Choroid plexus epithelial cell (primary cell): ENCODE measurements around a stretch of chr19.

DNA sequence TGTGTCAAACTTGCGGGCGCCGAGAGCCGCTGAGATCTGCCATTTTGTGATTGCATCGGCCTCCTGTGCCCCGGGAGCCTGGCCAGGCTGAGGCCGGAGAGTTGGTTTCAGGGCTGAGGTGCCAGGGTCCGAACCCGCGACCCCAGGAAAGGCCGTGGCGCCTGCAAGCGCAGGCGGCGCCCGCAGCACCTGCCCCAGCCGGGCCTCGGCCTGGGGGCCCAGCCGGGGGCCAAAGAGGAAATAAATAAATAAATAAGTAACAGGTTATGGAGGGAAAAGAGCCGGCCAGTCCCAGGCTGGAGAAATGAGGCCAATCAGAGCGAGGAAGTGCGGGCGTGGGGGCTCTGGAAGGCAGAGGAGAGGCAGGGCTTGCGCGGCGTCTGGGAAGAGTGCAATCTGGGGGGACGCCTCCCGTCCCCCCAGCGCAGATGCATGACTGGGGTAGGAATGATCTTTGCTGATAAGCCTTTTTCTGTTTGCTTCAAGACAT is 145.7 kb upstream of the ZNF536 start:
- RRBS = under 1% methylated on average over 6 of the region's 29 CpGs

GRCh38 chr19:30662657-30662913 is 290.4 kb downstream of the ZNF536 start:
- RRBS = no CpG with 5 or more reads among the region's 5 CpGs

GRCh38 chr19:30696395-30696929 is 324.3 kb downstream of the ZNF536 start:
- RRBS = 17% methylated on average over 3 of the region's 9 CpGs

- RRBS = no CpG with 5 or more reads among the region's 9 CpGs
These were observed 424.6 kb downstream of the TSHZ3 start for GRCh38 chr19:30924706-30925066.

DNA sequence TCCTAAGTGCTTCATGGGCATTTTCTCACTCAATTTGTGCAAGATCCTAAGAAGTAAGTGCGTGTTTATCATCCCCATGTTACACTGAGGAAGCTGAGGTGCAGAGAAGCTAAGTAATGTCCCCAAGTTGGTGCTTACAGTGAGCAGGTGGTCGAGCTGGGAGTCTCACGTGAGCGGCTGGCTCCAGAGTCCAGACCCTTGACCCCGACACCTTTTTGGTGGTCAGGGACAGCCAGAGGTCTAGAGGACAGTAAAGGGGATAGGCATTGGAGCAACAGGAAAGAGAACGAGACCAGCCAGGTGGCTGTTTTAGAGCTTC is 185.4 kb downstream of the TSHZ3 start:
- RRBS = no CpG with 5 or more reads among the region's 6 CpGs

DNA sequence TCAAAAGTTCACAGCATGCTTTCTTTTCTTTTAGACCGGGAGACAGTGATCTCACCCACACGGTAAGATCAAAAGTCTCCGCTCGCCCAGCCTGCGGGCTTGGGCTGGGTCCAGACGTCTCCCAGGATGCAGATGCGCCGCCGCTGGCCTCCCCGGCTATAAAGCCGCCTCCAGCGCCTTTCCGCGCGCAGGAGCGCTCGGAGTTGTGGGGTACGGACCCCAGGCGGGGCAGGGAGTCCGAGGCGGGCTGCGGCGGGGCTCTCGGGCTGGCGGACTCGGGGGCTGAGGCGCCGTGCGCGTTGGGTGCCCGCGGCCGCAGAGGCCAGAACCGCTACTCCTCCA is 2.0 kb upstream of the TSHZ3 start:
- RRBS = no CpG with 5 or more reads among the region's 34 CpGs

GRCh38 chr19:31378272-31378687 is 29.0 kb upstream of the TSHZ3 start:
- RRBS = no CpG with 5 or more reads among the region's 4 CpGs

DNA sequence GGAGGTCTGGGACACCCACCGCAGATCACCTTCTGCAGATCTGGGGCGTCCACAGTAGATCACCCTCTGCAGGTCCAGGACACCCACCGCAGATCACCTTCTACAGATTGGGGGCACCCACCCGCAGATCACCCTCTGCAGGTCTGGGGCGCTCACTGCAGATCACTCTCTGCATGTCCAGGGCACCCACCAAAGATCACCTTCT is 153.4 kb upstream of the TSHZ3 start:
- RRBS = no CpG with 5 or more reads among the region's 5 CpGs

GRCh38 chr19:31968771-31969412 is 376.5 kb upstream of the ZNF507 start:
- RRBS = no CpG with 5 or more reads among the region's 8 CpGs

DNA sequence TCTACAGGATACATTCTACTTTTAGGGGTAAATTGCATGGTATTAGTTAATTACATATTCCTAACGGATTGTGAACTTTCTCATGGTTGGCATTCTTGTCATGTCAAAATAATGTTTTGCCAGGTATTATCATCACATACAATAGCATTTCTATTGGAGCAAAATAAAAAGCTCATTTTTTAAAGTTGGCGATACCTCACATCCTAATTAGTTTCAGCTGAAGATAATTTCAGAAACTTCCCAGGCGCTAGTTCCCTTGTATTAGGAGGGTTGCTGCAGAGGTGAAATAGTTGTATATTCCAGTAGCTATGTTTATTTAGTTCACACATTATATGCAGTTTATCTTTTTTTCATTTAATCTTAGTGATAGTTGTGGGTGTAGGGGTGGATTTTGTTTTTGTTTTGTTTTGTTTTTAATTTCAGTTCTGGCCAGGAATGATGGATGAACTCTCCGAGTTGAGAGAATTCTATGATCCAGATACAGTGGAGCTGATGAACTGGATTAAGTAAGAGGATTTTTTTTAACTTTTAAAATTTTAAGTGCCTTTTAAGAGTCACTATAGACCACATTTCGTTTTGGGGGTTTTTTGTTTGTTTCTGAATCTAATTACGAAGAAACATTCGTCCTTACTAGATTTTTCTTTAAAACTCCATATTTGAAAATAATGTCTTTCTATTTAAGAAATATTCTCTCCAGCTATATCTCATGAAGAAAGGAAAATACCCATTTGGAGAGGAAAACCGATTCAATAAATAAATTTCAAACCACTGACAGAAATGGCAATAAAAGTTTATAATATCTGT is 62.9 kb downstream of the DPY19L3 start:
- RRBS = no CpG with 5 or more reads among the region's 8 CpGs

- RRBS = no CpG with 5 or more reads among the region's 16 CpGs
These were observed 1.8 kb downstream of the NUDT19 start for GRCh38 chr19:32693226-32694050.

- RRBS = no CpG with 5 or more reads among the region's 14 CpGs
These were observed 67.9 kb downstream of the TDRD12 start for GRCh38 chr19:32787284-32787952.

DNA sequence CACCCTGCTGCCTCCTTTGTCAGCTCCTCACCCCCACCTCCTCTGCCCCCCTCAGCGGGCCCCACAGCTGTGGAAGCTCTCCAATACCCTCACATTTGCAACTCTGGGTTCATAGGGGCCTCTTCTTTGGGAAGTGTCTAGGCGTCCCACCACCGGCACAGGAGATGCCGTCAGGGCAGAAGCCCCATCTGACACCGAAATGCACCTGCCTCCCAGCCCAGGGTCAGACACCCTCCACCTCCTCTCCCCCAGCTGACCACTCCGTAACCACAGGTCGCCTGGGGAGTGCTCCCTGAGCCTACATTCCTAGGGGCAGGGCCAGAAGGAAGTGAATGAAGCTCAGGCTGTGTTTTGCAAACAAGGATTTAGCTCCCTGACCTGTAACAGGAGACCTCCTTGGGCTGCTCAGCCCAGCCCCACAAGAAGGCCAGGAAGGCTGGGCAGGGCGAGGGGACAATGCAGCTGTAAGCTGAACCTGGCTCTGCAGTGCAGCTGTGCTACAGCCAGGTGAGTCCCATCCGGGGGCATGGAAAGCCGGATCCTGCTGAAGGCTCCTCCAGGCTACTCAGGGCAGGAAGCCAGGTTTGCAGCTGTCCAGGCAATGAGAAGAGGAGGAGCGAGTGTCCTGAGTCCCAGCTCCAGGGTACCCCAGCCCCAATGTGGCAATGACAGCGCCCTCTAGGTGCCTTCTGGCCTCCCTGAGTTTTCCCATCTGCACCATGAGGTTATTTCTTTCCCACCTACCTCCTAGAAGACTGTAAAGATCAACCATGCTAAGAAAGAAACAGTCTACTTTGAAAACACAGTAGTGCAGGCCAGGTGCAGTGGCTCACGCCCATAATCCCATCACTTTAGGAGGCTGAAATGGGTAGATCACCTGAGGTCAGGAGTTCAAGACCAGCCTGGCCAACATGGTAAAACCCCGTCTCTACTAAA is 42.1 kb downstream of the RHPN2 start:
- RRBS = no CpG with 5 or more reads among the region's 14 CpGs

DNA sequence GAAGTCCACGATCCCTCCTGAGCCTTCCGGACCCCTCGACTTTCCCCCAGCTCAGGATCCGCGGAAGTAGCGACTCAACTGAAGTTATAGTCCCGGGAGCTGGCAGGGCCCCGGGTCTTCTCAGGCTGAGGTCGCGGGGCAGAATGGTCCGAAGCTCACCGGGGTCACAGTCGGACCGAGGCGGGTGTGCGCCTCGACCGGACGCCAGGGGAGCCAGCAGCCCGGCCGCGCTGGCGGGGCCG is 17.7 kb upstream of the LRP3 start:
- RRBS = 2% methylated on average over 17 of the region's 24 CpGs

DNA sequence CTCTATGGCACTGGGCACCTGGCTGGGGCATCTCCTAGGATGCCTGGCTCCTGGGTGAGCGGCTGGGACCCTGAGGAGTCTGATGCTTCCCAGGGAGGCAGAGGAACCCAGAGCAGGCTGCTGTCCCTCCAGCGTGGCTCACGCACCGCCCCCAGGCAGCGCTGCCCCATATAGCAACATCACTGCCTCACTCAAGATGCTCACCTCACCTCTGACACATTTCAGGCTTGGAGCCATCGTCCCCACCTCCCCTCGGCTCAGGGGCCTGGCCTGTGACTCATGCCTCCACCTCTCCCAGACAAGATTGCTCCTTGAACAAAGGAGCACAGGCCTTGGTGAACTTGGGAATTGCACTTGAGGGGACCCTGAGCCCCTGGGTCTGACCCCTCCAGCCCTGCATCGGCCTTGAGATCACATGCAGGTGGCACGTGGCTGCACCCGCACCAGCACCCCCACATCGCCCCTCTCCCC is 11.4 kb downstream of the CEBPA start:
- RRBS = no CpG with 5 or more reads among the region's 11 CpGs

DNA sequence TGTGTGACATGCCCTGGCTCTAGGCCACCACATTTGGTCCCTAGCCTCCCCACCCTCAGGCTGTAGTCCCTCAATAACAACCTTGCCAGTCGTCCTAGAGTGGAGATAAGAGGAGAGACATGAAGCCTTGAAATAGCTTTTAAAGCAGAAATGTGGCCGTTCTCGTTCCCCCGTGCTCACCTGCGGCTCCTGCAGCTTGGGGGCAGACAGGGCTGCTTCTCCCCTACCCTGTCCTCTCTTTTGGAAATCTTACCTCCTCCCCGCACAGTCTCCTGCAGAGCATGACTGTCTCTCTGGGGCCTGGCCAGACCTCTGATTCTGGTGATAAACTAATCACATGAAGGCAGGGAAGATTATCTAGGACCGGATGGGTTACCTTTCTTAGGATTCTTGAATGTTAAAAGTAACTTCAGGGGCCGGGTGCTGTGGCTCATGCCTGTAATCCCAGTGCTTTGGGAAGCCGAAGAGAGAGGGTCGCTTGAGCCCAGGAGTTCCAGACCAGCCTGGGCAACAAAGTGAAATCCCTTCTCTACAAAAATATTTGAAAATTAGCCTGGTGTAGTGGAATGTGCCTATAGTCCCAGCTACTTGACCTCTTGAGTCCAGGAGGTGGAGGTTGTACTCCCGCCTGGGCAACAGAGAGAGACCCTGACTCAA is 8.2 kb downstream of the CEBPA start:
- RRBS = no CpG with 5 or more reads among the region's 11 CpGs

DNA sequence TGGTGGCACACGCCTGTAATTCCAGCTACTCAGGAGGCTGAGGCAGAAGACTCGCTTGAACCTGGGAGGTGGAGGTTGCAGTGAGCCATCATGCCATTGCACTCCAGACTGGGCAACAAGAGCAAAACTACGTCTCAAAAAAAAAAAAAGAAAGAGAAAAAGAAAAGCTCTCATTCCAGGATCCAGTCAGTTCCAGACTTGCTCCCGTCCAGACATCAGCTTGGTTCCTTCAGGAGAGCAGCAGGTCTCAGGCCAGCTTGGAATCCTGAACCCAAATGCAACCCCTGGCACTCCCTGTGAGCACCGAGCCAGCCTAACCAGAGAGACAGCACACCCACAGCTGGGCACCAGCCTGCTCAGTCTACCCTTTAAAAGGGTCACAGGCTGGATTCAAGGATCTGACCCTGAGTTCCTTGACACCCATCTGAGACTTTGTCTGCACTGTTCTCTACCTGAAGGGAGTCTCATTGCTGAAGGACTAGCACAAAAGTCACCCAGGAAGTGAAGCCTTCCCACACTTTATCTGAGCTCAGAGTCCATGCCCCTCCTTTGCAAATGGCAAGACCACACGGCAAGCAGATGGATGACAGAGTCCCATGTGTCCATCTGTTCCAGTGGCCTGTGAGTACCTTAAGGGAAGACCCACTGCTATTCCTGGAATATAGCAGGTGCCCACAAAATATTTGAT is 1.5 kb downstream of the PEPD start:
- RRBS = no CpG with 5 or more reads among the region's 6 CpGs

- RRBS = no CpG with 5 or more reads among the region's 15 CpGs
These were observed 41.3 kb upstream of the CHST8 start for GRCh38 chr19:33580208-33581003.

GRCh38 chr19:33883843-33884807 is 87.5 kb downstream of the KCTD15 start:
- RRBS = no CpG with 5 or more reads among the region's 16 CpGs

- RRBS = 2% methylated on average over 31 of the region's 76 CpGs
These were observed 109.4 kb downstream of the KCTD15 start for GRCh38 chr19:33905875-33906717.